ENCODE measurements around the genes CIZ1, CERCAM, TBC1D13 and SPOUT1.

DNA sequence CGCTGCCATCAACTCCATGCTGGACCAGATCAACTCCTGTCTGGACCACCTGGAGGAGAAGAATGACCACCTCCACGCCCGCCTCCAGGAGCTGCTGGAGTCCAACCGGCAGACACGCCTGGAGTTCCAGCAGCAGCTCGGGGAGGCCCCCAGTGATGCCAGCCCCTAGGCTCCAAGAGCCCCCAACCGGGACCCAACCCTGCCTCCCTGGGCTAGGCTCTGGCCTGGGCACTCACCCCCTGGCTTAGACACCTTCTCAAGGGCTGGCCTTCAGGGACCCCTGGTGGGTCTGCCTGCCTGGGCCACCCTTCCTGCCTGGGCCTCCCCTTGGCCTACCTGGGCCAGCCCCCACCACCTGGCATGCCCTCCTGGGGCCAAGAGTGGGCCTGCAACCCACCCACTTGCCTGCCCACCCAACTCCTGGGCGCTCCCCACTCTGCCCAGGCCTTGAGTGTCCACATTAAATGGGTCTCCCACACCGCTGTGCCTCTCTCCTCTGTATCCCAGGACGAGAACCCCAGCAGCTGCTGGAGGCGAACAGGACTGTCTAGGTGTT is 3.5 kb downstream of the BBLN start:
- RRBS: 95% methylated on average over 4 of the region's 11 CpGs

- RRBS: no CpG with 5 or more reads among the region's 11 CpGs
Measured at GRCh38 chr9:128176263-128176765, 15.1 kb downstream of the CIZ1 start.

DNA sequence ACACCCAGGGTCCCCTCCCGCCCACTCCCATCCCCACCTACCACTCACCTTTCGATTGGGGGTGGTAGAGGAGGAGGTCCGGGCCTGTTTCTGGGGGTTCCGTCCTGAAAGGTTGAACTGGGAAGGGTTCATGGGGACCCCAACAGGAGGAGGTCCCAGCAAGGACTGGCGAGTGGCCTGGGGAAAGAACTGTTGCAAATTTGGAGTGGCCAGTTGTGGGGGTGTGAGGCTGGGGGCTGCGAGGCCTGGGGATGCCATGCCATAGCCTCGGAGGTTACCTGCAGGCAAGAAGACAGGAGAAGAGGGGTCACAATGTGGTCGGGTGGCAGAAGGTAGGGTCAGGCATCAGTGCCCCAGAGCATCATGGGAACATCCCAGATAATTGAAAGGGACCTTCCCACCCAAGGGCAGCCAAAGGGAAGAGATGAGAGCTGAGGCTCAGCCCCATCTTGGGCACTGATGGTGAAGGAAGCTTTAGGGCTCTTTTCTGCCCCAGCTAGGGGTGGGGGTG is 5.8 kb downstream of the CIZ1 start:
- RRBS: no CpG with 5 or more reads among the region's 8 CpGs

DNA sequence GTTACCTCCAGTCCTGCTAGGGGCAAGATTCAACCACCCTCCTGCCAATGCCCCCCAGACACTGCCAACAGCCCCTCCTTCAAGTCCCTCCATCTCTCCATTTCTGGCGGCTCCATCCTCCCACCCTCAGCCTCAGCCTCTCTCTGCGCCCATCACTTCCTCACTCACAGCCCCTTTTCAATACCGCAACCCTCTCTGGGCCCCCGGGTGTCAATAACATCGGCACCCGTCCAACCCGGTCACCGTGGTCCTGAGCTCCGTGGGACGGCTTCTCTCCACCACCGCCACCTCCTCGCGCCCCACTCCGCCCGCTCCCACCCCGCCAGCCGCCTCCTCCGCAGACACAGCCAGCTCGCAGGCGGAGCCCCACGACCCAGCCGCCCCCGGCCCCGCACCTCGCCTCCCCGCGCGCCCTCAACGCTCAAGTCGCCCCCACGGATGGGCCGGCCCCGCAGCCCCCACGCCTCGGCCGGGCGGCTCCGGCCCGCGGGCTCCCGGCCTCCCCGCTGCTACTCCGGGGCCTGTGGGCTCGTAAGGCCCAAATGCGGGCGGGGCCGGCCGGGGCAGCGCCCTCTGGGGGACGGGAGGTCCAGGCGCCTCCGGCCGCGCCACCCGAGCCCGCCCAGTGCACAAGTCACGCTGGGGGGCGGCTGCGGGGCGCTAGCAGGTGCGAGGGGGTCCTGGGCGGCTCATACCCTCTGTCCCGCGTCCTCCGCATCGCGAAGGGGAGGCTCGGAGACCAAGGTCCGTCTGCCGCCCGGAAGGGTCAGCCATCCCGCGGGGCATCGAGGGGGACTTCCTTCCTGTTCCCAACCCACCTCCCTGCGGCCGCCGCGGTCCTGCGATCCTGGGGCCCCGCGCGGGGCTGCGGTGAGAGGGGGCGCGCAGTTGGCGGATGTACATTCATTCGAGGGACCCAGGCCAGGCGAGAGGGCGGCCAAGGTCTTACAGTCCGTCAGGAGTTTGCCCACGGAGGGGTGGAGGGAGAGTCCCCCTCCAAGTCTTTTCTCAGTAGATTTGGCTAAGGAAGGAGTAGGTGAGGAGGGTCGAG is at the start of gene CIZ1:
TSS of gene CIZ1 (minus strand) at position 536 of the 1,051 bp plus-strand sequence.
- RRBS: 2% methylated on average over 19 of the region's 92 CpGs

DNA sequence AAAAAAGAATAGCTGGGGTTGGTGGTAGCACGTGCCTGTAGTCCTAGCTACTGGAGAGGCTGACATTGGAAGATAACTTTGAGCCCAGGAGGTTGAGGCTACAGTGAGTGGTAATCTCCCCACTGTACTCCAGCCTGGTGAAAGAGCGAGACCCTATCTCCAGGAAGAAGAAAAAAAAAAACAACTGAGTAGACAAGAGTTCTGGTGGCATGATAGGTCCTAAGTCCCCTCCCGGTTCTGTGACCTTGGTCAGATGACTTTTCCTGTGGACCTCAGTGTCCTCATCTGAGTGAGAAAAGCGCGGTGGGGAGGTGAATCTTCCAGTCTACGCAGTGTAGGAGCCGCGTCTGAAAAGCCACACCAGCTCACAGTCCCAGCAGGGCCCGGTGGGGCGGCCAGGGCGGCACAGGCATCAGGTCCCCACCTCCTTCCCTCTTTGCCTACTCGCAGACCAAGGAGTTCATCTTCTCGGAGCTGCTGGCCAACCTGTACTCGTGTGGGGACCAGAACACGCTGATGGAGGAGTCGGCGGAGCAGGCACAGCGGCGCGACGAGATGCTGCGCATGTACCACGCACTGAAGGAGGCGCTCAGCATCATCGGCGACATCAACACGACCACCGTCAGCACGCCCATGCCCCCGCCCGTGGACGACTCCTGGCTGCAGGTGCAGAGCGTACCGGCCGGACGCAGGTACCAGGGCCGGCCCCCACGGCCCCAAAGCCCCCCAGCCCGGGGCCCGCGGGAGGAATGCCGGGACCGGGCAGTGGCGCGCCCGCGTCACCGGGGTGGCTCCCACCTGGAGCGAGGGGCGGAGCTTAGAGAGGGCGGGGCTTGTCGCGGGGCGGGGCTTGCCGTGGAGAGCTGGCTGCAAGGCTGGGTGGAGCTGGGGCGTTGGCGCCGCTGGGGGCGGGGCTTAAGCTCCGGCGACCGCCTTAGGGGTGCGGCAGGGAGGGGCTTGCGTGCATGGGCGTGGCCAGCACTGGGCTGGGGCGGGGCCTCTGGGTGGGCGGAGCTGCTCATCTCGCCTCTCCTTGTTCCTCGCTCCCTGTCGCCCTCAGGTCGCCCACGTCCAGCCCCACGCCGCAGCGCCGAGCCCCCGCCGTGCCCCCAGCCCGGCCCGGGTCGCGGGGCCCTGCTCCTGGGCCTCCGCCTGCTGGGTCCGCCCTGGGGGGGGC is 25.8 kb downstream of the GOLGA2 start:
- RRBS: no CpG with 5 or more reads among the region's 84 CpGs

GRCh38 chr9:128405654-128406290 is 14.9 kb upstream of the CERCAM start:
- RRBS: no CpG with 5 or more reads among the region's 12 CpGs

DNA sequence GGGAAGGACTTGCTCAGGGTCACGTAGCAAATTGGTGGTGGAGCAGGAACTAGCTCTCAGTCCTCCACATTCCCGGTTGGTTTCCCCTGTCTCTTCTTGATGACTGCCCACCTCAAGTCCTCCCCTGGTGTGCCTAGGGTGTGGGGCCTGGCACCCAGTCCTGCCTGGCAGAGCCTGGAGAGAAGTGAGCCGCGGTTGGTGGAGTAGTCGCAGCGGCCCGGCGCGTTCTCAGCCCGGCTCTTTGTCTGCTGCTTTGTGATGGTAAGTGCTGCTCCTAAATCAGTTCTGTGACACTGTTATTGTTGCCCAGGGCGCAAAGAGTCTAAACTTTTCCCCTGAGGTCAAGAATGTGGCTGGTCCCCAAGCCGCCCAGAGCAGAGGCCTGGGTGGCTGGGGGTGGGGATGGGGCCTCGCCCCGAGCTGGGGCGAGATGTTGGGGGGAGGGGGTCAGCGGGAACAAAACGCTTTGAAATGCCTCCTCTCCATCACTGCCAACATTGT is 11.8 kb upstream of the CERCAM start:
- RRBS: no CpG with 5 or more reads among the region's 17 CpGs

GRCh38 chr9:128420687-128421602 is at the start of gene CERCAM:
Gene CERCAM, plus strand, starts transcription at chr9:128420857.
- RRBS: 7% methylated on average over 10 of the region's 61 CpGs

DNA sequence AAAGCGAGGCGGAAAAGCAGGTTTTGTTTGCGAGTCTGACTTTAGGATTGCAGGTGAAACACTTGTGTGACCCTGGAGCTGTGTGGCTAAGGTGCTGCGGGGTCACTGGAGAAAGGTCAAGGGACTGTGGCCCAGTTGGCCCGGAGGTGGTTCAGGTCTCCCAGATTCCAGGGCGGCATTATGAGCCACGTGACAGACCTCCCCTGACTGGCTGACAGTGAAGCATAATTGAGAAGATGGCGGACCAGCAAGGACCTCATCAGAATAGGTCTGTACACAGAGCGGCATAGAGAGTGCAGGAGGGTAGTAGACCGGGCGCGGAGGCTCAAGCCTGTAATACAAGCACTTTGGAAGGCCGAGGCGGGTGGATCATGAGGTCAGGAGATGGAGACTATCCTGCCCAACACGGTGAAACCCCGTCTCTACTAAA is 830 bp upstream of the ODF2 start:
- RRBS: no CpG with 5 or more reads among the region's 16 CpGs

- RRBS: no CpG with 5 or more reads among the region's 16 CpGs
Measured at GRCh38 chr9:128494243-128494975, 10.1 kb upstream of the GLE1 start.

GRCh38 chr9:128522506-128522899 is 18.0 kb downstream of the GLE1 start:
- RRBS: no CpG with 5 or more reads among the region's 6 CpGs

DNA sequence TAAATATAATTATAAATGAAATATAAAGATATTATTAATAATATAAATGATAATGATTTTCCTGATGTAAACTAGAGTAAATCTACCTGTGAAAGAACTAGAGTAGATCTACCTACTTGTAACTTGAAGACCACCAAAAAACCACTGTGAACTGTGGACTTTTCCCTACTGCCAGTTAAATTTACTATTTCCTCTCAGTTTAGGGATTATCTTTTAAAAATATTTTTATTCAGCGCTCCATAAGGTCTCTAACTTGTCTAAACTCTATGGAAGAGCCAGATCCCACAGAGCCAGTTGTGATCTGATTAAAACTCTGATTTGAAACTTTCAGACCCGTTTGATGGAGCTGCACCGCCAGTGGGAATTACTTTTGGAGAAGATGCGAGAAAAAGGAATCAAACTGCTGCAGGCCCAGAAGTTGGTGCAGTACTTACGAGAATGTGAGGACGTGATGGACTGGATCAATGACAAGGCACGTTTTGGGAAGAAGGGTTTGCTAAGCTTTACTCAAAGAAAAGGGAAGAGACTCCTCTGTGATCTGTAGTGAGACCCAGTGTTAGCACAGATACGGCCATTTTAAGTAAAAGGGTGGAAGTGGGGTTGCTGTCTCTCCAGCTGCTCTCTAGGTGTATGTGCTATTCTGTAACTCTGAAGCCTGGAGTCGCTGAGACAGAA is 22.1 kb downstream of the SPTAN1 start:
- RRBS: no CpG with 5 or more reads among the region's 9 CpGs

GRCh38 chr9:128577948-128578339 is 25.6 kb downstream of the SPTAN1 start:
- RRBS: no CpG with 5 or more reads among the region's 5 CpGs

- RRBS: 93% methylated on average over 5 of the region's 16 CpGs
Measured at GRCh38 chr9:128629199-128629864, 27.3 kb downstream of the DYNC2I2 start.

GRCh38 chr9:128689338-128690152 is 523 bp downstream of the SET start:
- RRBS: 1% methylated on average over 42 of the region's 126 CpGs

DNA sequence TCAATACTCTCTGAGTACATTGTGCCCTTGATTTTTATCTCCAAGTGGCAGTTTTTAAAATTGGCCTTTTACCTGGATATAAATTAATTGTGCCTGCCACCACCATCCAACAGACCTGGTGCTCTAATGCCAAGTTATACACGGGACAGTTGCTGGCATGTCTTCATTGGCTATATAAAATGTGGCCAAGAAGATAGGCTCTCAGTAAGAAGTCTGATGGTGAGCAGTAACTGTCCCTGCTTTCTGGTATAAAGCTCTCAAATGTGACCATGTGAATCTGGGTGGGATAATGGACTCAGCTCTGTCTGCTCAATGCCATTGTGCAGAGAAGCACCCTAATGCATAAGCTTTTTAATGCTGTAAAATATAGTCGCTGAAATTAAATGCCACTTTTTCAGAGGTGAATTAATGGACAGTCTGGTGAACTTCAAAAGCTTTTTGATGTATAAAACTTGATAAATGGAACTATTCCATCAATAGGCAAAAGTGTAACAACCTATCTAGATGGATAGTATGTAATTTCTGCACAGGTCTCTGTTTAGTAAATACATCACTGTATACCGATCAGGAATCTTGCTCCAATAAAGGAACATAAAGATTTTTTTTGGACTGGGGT is 6.4 kb upstream of the PKN3 start:
- RRBS: no CpG with 5 or more reads among the region's 3 CpGs

- RRBS: no CpG with 5 or more reads among the region's 4 CpGs
Measured at GRCh38 chr9:128783541-128784033, 3.5 kb upstream of the TBC1D13 start.

GRCh38 chr9:128786639-128787780 is at the start of gene TBC1D13:
Gene TBC1D13, plus strand, starts transcription at chr9:128787253.
- RRBS: 1% methylated on average over 25 of the region's 71 CpGs

GRCh38 chr9:128829673-128830479 is at the start of gene SPOUT1:
Gene SPOUT1, minus strand, starts transcription at chr9:128829794.
- RRBS: 1% methylated on average over 17 of the region's 43 CpGs